ENCODE measurements around a stretch of chr14.

DNA sequence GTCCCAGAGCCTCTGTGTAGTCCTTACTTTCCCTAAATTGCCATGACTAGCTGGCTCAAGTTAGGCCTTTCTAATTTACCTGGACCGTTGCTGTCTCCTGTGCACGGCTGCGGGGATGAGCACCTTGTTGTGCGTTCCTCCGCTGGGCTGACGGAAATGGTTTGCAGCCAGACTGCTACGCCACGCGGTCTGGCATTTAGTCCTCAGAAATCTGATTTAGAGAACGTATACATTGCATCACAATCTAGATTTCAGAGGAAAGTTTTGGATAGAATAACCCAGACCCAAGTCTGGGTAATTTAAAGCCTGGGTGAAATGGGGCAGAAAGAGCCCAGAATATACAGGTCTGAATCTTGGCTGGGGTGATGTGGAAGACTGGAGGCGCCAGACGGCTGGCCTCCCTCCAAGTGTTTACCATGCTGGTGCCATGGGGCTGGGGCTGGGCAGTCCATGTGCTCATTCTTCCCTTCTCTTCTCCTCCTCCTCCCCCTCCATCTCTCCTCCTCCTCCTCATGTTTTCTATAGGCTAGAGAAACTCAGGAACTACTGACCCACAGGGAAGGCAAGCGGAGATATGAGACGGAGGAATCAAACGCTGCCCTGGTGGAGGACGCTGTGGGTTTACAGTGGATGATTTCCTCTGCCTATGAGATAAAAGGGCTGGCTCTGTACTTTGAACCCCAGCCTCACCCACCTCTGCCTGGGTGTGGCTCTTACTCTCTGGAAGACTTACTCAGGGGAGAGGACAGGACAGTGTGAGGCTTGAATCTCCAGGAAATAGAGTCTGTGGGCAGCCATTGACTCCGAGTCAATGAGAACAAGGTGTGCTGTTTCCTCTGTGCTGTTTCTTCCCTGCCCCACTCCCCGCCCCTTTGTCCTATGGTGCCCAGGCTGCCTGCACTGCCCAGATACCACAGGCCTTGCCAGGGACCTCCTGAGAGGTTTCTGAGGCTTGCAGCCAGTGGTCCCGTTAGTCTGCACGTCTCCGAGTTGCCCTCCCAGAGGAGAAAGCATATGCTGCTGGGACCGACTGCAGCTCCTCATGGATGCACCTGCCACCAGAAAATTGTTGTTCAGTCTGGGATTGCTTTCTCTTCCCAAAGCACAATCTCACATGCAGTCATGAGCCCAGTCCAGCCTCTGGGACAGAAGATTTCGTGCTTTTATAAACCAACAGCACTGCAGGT is 132.8 kb upstream of the ARHGAP5 start:
- PRO-cap: no peak

- PRO-cap: no peak
These were observed 131.3 kb upstream of the ARHGAP5 start for GRCh38 chr14:31945789-31946145.

DNA sequence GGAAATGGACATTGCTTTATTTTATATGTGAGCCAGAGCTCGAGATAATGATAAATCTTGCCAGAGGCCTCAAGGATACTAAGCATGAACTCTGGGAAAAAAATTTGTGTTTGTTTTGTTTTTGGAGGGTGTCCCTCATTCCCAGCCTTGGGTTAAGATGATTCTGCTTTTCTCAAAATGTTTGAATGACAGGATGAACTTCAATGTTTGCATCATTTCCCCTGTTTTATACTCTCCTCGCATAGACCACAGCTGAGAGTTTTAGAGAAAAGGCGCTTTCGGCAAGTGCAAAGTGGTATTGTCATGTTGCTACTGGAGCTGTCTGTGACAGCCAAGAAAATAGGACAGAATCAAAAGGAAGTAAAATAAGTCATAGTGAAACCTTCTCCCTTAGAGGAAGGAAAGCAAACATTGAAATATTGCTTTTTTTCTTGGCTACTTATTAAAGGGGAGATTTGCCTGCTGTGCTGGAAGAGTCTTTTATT is 33.6 kb upstream of the ARHGAP5 start:
- PRO-cap: no peak

DNA sequence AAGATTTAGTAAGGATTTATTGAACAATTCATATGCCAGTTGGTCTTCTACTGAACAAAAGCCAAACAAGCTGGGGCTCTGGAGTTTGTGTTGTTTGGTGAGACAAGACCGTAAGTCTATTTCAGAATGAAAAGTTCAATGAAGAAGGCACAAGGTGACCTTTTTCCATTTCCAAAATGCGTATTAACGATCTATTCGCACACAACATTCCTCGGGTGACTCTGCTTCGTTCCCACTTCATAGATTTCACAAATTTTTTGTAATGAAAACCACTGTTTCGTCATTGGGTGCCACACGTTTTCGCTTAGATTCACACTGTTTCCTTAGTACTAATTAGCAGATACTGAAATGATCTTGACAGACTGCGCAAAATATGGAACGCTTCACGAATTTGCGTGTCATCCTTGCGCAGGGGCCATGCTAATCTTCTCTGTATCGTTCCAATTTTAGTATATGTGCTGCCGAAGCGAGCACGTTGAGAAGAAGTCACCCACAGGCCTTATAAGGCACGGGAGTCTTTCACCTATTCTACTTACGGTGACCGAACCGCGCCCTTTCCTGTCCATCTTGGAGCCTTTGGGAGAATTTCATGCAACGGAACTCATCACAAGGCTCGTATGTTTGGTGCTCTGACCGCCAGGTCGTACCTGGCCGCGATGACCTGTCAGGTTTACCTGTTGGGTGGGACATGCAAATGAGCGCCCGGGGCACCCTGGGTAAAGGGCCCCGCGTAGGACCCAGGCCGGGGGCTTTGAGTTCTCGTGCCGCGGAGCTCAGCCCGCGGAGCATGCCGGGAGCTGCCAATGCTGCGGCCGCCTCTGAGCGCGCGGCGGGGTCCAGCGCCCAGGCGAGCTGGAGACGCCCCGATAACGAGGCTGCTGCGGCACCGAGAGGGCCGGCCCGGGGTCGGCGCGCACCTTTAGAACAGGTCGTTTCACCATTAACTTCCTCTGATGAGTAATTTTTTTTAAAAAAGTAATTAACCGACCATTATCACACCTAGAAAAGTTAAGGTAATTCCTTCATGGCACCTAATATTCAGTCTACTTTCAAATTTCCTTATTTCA is 126.0 kb upstream of the AKAP6 start:
- PRO-cap: no peak

DNA sequence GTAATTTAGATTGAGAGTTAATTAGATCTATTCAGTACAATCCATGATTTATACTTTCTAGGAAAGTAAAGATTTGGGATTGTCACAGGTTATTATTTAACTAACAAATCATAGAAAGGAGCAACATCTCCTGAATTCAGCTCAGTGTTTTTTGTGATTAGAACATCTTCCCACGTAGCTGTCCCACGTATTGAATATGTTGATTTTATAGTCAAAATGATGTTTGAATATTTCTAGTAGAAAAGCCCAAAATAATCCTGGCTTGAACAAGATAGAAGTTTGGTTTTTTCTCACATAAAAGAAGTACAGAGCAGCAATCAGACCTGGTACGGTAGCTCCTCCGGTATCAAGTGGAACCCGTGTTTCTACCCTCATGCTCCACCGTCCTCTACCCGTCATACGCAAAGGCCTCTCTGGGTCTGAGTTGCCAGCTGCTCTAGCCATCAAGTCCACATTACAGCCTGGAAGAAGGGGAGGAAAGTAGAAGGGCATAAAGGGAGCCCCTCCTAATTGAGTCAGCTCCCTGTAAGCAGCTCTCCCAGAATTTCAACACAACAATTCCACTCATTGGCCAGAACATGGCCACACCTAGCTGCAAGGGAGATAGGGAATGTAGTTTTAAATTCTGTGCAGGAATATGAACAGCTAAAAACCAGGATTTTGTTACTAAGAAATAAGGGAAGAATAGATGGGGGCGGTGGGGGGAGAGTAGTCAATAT is 103.6 kb downstream of the AKAP6 start:
- PRO-cap: no peak

- PRO-cap: no peak
These were observed 143.5 kb downstream of the AKAP6 start for GRCh38 chr14:32472381-32473217.

DNA sequence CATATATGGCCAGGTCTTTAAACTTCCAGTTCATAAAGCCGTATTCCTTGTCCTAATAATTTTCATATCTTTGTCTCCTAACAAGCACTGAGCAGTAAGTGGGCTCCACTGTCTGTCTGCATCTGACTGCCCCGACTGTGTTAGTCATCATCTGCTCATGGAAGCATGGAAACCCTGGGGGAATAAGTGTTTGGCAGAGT is 294.5 kb downstream of the AKAP6 start:
- PRO-cap: no peak

- PRO-cap: no peak
These were observed 1.4 kb downstream of the NPAS3 start for GRCh38 chr14:32940103-32940442.

GRCh38 chr14:34018562-34019305 is 67.9 kb upstream of the EGLN3 start:
- PRO-cap: no peak

- PRO-cap: no peak
These were observed 148.8 kb upstream of the EGLN3 start for GRCh38 chr14:34099648-34100028.

DNA sequence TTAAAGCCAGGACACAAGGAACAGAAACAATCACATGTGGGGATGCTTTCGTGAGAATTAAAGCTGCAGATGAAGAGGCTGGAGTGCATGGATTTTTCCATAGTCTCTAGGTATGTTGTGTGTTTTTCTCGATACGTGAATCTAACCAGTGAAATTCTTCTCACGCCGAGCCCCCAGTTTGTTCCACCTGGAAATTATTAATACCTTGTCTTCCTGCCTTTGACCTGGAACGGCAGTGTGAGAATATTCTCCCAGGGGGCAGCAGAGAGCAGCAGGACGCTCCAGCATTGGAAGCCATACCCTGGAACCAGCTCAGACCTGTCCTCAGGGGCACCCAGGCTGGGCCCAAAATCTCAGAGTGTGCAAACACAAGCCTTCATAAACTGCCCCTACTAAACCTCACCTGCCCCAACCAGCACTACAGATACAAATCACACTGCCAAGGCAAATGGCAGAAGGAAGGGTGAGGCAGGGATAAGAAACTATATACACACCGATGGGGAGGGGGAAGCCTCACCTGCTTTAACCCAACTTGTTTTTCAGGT is 130.4 kb downstream of the SPTSSA start:
- PRO-cap: no peak

- PRO-cap: no peak
These were observed 106.5 kb downstream of the SPTSSA start for GRCh38 chr14:34355445-34356116.

DNA sequence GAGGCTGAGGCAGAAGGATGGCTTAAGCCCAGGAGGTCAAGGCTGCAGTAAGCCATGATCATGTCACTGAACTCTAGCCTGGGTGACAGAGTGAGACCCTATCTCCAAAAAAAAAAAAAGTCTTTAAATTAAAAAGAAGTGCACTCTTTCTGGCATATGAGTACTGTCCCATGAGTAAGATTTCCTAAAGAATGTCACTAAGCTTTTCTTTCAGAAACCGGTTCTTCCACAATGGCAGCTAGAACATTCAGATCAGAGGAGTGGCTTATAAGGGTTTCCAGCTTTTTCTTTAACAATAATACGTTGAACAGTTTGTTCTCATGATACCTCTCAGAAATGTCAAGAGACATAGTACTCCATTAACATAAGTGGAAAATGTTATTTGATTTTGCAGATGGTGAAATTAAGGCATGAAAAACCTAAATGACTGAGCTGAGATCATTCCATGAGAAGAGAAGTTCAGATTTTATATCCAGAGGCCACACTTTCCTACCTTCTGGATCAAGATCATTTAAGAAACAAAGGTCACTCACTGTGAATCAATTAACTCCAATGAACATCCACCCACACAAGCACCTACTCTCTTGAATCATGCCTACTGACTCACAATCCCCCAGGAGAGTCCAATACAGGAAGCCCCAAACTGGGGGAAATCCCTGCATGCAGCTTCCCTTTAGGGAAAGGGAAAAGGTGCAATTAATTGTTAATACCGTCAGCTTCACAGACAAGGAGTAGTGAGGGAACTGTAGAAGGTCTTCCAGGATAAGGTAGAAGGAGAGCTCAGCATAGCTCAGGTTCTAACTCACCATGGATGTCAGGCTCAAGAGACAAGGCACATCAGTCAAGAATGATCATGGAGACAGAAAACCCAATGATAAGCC is 86.9 kb downstream of the SPTSSA start:
- PRO-cap: no peak

- PRO-cap: no peak
These were observed 82.5 kb downstream of the SPTSSA start for GRCh38 chr14:34379401-34380061.

DNA sequence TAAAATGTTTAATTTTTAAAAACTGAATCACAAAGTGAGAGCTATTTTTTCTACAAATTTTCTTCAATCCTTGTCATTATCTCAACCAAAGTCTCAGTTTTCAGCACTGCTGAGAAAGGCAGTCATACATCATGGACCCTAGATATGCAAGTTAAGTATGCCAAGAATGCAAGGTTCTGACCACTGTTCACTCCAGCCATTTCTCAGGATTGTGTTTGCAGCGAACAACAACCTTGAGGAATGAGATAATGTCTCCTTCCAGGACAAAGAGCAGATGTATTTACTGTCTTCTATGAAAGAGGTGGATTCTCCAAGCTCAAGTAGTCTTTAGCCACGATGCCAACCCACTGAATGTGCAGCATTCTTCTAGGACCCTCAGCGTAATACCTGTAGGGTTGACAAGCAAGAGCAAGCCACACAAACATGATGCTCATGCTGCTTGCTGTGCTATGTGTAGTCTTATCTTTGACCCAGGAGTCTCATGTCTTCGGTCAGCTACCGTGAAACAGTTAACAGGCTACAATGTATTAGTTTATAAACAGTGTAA is 2.1 kb downstream of the EAPP start:
- PRO-cap: no peak

GRCh38 chr14:34597382-34597774 is 32.6 kb downstream of the SNX6 start:
- PRO-cap: no peak

DNA sequence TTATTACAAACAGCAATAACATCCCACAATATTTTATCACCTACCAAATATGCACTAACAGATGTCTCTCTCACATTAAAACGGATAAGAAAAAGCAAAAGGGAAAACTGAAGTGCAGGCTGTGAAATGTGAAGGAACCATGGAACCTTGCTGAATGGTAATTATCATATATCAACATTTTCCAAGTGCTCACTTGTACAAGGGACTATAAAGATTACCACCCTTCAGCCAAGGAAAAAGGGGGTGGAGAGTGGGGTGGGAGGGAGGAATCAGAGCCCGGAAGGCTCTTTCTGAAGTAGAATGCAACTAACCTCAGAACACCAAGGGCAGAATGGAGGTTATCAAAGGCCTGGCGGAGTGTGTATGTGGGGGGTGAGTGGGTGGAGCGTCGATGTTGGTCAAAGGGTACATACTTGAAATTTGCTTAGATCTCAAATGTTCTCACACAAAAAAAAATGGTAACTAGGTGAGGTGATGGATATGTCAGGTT is 1.2 kb downstream of the SNX6 start:
- PRO-cap: no peak

DNA sequence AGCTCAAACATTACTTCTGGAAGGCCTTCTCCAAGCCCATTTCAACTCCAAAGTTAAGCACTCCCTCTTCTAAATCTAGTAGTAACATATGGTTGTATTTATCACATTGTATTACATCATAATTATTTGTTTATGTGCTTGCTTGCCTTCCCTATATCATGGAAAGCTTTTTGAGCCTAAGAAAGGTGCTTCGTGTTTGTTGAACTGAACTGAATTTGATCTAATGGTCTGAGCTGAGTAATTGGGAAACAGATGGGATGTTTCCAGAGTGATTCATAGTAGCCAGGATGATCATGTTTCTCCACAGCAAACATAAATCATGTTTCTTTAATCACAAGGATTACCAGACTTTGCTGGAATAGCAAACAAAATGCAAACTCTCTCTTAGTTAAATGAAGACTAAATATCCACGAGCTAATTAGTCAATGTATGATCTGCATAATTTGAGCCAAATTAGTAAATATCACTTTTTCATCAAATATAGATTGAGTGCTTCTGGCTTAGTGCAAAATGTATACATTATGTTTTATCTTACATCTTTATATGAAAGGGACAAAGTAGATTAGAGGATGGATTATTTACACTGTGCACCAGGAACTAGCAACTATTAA is 14.2 kb downstream of the CFL2 start:
- PRO-cap: no peak

DNA sequence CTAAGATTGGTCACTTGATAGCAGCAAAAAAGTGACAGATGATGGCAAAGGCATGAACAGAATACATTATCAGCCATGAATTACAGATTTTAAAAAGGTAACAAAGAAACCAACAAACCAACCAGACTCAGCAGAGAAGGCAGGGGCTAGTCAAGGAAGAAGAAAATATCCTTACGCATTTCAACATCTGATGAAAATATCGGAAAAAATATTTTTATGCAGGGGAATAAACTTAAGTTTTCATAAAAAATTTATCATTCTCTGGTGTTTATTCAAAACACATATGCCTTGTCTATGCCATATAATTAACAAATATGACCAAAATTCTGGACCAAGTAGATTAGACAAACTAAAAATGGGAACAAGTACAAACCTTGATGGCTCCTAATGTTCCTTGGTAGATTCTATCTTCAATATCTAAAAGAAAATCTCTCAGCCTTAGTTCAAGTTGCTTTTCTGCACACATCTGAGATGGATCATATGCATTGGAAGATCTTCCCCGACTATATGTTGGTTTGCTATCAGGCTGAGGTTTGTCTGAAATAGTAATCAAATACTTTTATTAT is 59.6 kb upstream of the CFL2 start:
- PRO-cap: no peak

DNA sequence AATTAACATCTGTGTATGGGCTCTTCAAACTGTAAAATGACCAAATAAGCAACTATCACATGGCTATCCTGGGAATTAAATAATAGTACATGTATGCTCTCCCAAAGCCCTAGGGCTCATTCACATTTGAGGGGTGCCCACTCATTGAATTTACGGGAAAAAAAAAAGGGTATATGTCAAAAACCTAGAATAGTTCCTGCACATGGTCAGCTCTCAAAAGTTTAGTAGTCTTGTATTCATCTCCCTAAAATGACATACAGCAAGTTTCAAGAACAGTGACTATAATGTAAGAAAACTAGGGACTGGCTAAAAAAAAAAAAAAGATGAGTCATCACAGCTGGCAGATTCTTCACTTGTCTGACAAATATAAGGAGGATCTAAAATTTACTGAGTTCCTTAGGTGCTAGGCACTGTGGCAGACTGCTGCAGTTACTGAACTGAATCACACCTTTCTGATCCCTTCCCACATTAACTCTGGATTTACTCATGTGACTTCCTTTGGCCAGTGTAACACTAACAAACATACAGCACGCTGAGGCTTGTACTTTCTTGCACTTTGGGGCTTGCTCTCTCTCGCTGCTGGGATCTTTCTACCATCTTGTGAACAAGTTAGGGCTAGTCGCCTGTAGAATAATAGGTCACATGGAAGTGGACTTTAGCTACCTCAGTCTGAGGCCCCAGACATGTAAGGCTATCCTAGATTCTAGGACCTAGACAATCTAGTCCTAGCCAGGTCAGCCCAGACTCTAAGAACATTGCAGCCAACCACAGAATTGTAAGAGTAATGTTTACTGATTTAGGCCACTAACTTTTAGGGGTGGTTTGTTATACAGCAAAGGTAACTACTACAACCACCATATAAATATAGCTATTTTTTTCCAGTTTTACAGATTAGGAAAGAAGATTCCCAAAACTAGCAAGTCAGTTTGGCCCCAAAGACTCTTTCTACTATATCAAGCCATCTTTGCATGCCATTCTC is 32.1 kb downstream of the BAZ1A start:
- PRO-cap: no peak